ENCODE measurements around a stretch of chr2.

- PRO-cap = no peak
Measured at GRCh38 chr2:241928593-241929002, 28.3 kb upstream of the FAM240C start.

DNA sequence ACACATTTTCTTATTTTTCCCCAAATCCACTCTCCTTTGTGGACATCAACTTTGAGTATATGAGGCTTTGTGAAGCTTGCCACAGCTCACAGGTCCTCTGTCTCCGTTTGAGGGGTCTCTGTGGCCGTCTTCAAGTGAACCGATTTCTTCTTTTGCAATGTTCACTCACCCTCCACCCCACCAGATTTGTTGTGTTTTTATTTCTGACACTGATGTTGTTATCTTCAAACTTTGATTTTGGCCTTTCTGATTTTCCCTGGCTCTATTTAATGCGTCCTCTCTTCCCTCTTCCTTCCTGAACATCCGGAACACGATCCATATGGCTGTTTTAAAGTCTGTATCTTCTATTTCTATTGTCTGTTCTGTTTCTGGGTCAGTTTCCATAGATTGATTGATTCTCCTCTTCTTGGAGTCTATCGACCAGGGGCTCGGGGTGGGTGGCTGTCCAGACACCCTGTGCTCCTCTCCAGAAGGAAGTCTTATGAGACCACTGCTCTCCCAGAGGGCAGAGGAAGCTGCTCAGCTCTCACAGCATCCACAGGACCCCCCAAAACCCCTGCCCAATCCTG is 97.4 kb upstream of the FAM240C start:
- PRO-cap = no peak

DNA sequence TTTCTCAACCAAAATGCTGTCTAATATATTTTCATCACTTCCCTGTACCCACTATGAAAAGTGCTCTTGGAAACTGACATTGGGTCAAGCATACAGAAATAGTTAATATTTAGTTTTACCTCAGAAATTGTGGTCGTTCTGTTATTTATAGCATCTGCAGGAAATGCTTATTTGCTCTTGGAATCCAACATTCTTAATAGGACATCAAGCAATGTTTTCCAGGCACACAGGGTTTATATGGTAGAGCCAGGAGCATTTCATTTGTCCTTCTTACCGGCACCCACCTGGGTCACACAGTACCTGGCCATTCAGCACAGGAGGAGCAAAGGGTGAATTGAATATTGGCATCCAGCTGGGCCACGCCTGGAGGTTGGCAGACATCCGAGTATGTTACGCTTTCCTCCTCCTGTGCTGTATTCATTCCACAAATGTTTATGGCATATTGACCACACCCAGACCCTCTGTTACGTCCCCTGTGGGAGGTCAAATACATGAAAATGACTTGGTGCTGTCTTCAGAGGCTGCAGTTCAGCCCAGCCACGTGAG is 175.3 kb upstream of the FAM240C start:
- PRO-cap = no peak

DNA sequence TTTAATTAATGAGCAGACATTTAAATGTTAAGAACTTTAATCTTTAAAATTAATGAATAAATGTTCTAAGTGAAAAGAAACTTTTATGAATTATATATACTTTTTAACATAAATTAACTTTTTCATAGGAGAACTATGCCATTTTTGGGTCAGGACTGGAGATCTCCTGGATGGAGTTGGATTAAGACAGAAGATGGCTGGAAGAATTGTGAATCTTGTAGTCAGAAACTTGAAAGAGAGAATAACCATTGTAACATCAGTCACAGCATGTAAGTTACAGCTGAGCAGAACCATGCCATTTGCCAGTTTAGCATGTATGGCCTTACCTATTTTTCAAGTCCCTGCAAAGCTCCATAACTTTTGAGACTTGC is 194.5 kb upstream of the FAM240C start:
- PRO-cap = no peak

DNA sequence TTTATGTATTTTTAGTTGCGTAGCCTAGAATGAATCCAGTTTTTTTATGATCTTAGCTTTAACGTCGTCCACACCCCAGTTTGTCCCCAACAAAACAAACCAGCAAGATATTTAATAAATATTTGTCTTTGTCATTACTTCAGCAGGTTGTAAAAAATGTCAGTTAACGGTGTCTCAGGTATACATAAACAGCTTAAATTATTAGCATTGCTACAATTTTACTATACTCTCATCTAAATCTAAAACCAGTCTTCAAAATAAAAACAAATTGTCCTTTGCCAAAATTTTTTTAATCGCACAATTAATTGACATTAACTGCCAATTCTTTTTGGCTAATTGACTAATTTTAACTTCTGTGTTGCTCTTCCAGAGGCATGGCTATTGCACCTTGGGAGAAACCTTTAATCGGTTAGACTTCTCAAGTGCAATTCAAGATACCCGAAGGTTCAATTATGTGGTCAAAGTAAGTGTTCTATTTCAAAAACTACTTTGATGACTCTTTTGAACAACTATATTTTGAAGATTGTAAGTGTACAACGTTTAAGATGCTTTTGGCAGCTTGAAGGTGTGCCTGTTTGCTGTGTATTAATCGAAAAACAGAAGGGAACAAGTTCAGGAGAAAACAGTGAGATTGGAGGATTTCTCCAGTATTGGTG is 218.5 kb upstream of the FAM240C start:
- PRO-cap = no peak

Data from progenitor cell of endocrine pancreas (in vitro differentiated cells).